Transverse colon (tissue), 4 donors: ENCODE measurements around a stretch of chr17.

GRCh38 chr17:55763716-55764253 lies 12.9 kb downstream of the PCTP start:
- PRO-cap: unidirectional peak, minus-strand start at chr17:55763964
- RAMPAGE, long total RNA, 4 experiments: no peak in any of the 4 experiments

DNA sequence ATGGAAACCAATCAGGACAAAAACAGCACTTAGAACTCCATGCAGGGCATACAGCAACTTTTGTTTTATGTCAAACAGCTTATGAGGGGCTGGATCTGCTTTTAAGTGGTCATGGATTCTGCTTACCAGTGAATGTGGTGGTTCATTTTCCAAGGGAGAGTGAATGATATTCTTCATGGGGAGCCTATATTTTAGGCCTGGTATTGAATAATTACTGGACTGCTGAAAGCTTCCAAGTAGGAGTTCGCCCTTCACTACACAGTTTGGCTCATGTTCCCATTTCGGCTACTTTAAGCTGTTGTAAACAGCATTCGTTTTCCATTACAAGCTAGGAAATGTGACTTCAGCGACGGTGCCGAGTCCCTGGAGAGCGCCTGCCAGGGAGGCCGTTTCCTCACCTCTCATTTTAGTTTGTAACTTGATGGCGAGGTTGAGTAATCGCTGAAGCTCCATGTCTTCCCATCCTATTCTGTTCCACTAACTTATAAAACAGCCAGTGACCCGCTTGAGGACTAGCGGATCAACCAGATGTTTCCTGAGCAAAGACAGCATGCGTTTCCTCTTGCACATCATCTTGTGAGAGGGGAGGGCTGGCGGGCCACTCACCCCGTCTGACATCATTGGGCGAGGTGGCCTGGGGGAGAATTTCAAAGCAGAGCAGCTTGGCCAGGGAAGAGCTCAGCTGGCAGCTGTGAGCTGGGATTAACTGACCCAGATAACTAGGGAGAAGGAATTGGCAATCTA lies 32.8 kb downstream of the PCTP start:
- PRO-cap: no peak
- RAMPAGE, long total RNA, 4 experiments: no peak in any of the 4 experiments

DNA sequence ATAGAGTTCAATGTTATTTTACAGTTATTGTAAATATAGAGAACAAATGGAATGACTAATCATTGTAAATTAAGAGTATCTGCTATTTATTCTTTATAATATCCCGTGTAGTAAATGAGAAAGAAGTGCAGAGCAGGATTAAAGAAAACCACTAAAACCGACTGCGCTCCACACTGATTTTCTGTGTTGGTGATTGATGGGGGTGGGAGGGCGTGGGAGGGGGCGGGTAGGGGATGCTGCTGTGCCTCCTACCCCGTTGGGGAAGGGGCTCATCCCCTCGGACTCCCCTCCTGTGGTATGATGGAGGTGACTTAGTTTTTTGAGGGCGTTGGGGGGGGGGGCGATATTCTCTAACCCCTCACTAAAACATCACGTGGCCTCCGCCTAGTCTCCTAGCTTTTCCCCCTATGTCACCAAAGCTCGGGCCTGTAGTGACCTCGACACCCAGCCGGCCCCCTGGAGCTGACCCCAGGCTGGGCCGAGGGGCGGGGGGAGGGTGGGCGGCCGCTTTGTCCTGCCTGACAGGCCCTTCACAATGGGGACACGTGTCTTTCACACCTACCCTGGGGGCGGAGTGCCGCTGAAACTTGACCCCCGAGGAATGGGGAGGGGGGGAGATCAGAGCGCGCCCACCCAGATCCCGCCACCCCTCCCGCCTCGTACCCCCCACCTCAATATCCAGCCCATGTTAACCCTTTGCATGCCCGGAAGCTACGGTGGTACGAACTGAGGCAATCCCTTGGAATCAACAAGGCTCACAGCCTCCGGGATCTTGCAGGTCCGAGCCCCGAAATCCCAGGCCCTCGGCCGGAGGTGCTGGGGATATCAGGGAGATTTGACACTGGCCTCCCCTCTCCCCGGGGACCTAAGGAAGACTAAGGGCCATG lies 2.2 kb downstream of the NOG start:
- PRO-cap: no peak
- RAMPAGE, long total RNA, 4 experiments: no peak in any of the 4 experiments

GRCh38 chr17:56602382-56603022 lies 9.0 kb downstream of the NOG start:
- PRO-cap: no peak
- RAMPAGE, long total RNA, 4 experiments: no peak in any of the 4 experiments

DNA sequence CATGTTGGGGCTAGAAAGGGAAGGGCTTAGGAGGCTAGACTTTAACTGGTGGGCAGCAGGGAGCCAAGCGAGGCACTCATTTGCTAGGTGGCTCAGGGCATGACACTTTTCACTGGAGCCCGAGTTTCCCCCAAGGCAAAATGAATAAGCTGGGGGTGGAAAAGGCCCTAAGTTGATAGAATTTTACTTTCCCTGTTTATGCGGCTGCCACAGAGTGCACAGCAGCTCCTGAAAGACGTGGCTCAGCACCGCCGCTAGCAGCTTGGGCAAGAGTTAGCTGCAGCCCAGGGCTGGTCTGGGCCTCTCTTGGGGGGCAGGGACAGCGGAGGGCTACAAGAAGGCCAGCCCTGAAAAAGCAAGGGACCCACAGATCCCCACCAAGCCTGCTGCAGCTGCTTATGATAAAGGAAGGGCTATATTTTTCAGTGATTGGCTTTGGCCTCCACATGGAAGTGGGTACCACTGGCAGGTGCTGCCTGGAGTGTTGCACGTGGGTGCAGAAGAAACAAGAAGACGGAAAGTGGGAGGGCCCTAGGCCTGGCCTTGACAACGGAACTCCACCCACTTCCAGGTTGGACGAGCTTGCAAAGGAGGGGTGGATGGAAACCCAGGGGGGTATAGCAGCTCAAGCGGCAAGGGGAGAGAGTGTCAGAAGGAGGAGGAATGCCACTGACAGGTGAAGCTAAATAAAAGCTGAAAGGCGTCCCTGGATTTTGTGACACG lies 20.5 kb downstream of the TRIM25 start:
- PRO-cap: no peak
- RAMPAGE, long total RNA, 4 experiments: start-site peak on the minus strand in 1 of 4 experiments, centred at position 267 of the sequence, 6 reads per replicate

DNA sequence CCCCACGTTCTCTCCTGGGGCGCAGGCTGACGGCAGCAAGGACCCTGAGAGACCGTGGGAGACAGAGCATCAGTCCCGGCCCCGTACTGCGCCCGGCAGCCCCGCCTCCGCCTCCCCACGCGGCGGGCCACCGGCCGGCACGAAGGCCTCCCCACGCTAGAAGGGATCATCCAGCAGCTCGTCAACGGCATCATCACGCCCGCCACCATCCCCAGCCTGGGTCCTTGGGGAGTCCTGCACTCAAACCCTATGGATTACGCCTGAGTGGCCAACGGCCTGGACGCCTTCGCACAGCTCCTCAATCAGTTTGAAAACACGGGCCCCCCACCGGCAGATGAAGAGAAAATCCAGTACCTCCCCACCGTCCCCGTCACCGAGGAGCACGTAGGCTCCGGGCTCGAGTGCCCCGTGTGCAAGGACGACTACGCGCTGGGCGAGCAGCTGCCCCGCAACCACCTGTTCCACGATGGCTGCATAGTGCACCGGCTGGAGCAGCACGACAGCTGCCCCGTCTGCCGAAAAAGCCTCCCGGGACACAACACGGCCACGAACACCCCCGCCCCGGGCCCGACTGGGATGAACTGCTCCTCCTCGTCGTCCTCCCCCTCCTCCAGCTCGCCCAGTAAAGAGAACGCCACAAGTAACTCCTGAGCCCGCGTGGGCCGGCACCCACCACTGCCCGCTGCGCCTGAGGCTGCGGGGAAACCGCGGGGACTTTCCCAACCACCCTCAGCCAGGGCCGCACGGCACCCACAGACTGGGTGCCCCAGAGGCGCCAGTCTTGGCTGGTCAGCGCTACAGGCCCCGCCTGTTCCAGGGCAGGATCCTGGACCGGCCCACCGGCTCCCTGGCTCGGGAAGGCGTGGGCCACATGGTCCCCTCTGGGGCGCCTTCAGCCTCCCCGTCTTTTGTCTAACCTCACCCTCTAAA lies 39.0 kb upstream of the AKAP1 start:
- PRO-cap: bidirectional peak, plus-strand start at position 778 of the sequence, minus-strand start at position 759 of the sequence
- RAMPAGE, long total RNA, 4 experiments: no peak in any of the 4 experiments

DNA sequence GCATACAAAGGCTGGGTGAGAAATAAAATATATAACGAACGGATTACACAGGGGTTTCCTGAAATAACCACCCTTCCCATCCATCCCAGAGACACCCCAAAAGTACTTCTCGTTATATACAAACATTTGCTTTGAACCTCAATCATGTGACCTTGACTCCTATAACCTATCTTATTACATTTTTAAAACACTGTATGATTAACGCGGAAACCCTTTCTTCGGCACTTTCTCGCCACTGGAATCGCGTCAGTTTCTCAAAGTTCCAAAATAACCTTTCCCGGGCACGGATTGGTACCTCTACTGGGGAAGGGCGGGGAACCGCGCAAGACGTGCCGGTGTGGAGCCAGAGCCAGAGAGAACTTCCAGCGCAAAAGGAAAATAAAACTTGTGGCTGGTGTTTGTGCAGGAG lies 813 bp upstream of the MSI2 start:
- PRO-cap: unidirectional peak, plus-strand start at position 300 of the sequence
- RAMPAGE, long total RNA, 4 experiments: no peak in any of the 4 experiments

DNA sequence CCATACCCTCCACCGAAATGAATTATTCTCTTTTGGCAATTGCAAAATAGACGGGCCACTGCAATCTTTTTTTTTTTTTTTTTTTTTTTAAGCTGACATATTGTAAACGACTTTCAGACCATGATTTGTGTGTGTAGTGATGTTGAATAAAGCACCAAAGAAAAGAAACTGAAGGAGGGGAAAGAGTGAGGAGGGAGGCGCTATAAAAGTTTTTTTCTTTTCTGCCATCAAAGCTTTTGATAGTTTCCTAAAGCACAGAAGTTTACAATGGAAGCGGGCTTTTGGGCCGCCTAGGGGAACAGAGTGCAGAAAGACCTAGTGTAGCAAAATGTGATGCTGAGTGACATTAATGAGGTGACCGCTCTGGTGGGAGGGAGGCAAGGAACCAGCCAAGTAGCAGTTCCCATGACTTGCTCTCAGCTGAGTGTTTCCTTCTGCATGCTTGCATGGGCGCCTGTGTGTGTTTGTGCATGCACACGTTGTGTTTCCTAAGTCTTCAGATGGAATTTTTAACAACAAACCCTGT lies 15.4 kb downstream of the MSI2 start:
- PRO-cap: no peak
- RAMPAGE, long total RNA, 4 experiments: no peak in any of the 4 experiments

GRCh38 chr17:57278717-57279434 lies 22.6 kb downstream of the MSI2 start:
- PRO-cap: no peak
- RAMPAGE, long total RNA, 4 experiments: no peak in any of the 4 experiments

GRCh38 chr17:57284466-57284901 lies 28.2 kb downstream of the MSI2 start:
- PRO-cap: no peak
- RAMPAGE, long total RNA, 4 experiments: start-site peak on the plus strand in 1 of 4 experiments, at chr17:57284262-57284882 at its widest, 10 reads per replicate

GRCh38 chr17:57534829-57536065 lies 209.9 kb downstream of the CCDC182 start:
- PRO-cap: no peak
- RAMPAGE, long total RNA, 4 experiments: no peak in any of the 4 experiments

GRCh38 chr17:57557641-57558765 lies 187.1 kb downstream of the CCDC182 start:
- PRO-cap: no peak
- RAMPAGE, long total RNA, 4 experiments: no peak in any of the 4 experiments

- PRO-cap: no peak
- RAMPAGE, long total RNA, 4 experiments: no peak in any of the 4 experiments
Observed at GRCh38 chr17:57665100-57665536, 80.0 kb downstream of the CCDC182 start.

DNA sequence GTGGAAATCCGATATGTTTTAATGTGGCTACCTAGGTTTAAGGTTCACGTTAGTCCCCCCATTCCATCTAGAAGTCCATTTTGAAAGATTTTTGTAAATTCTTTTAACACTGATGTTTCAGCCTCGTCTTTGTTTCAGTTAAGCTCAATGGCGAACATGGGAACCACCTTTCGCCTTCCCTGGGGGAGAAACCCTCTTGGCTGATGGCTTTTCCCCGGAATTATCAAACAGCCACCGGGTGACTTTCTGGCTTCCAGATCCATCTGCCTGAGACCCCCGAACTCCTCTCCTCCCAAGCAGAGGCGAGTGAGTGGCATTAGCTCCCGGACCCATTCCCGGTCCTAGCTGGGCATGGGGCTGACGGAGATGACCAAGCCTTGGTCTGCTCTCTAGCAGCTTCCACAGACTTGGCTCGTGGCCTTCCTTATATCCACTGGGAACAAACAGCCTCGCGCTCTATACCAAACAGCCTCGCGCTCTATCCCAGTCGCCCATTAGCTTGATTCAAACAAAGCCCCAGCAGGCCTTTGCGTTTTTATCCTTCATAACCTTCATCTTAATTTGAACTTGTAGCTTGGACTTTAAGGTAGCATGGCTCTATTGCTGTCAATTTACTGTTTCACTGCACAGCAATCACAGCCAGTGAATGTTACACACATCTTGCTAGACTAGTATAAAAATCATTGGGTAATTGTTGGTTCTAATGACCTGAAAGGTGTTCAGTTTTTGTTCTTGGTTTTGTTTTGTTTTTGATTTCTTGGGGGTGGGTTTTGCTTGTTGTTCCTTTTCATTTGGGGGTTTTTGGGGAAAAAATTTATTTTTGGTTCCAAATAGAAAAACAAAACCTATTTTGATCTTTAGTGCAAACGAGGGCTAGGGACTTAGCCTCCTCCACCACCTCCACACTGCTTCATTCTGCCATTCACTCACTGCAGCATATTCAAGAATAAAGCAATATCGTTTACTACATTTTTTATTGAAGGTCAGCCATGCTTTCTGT lies 62.2 kb downstream of the CCDC182 start:
- PRO-cap: no peak
- RAMPAGE, long total RNA, 4 experiments: no peak in any of the 4 experiments

GRCh38 chr17:57685262-57686006 lies 59.7 kb downstream of the CCDC182 start:
- PRO-cap: no peak
- RAMPAGE, long total RNA, 4 experiments: no peak in any of the 4 experiments

- PRO-cap: no peak
- RAMPAGE, long total RNA, 4 experiments: no peak in any of the 4 experiments
Observed at GRCh38 chr17:57783052-57783824, 38.1 kb upstream of the CCDC182 start.

- PRO-cap: no peak
- RAMPAGE, long total RNA, 4 experiments: no peak in any of the 4 experiments
Observed at GRCh38 chr17:57785002-57785605, 40.0 kb upstream of the CCDC182 start.

DNA sequence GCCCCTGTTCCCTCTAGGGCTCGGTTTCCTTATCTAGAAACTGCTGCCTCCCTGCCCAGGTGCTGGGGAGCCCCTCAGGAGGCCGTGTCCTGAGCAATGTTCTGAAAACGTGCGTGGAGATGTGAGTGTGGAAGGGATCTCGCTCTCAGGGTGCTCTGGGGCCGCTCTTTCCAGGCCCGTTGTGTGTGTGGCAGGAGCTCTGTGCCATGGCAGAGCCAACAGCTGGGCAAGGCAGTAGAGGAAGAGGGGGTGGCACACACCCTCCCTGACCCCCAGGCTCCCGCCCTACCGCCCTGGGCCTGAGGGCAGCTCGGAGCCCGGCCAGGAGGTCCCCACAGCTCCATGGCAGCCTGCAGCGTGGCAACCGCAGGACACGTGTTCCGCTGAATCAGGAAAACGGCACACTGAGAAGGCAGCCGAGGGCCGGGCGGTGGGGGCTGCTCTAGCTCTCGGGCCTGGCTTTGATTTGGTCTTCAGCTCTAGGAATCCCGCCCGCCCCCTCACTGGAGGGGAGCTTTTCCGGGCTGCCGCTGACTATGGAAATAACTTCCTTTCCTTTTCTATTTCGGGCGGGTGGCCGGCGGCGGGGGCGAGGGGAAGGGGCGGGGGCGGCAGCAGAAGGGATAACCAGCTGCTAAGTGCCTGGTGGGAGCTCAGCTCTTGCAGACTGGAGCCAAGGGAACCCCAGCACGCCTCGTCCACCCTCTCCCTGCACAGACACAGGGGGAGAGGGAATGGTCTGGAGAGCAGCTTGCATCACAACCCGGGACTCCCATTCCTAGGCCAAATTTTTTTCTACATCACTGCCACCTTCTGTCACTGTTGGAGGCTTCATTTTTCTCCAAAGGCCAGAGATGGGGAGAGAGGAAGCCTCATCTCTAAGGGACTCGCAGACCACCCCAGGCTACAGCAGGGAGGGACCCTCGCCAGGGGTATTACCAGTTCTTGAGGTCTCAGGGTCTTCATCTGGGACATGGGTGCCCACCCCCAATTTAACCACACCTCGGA lies 24.7 kb upstream of the MRPS23 start:
- PRO-cap: bidirectional peak, plus-strand start at position 665 of the sequence, minus-strand start at position 382 of the sequence
- RAMPAGE, long total RNA, 4 experiments: no peak in any of the 4 experiments

DNA sequence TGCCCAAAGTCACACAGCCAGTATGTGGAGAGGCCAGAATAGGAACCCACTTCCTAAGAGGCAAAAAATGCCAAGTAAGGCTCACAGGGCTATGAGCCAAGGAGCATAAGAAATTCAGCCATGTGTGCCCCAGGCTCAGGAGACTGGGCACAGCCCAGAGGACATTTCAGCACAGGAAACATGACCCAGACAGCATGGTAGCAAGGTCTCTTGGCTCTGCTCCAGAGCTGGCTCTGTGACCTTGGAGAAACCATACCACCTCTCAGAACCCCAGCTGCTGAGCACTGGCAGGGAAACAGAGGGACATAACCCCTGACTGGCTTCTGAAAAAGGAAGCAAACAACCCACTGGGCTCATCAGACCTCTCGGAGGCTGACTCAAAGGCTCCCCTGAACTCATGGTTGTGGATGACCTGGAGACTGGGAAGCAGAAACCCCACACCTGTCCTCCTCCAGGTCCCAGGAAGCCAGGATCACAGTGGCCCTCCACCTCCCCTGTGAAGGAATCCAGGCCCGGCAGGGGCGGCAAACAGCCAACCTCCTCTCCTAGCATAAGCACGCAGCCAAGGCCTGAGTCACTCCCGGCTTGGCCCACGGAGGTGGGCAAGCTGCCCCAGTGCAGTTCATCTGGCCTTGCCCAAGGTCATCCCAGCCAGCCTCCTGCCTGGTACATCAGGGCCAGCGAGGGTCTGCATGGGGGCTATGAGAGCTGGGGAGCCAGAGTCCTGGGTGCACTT lies 40.5 kb upstream of the MRPS23 start:
- PRO-cap: no peak
- RAMPAGE, long total RNA, 4 experiments: no peak in any of the 4 experiments

DNA sequence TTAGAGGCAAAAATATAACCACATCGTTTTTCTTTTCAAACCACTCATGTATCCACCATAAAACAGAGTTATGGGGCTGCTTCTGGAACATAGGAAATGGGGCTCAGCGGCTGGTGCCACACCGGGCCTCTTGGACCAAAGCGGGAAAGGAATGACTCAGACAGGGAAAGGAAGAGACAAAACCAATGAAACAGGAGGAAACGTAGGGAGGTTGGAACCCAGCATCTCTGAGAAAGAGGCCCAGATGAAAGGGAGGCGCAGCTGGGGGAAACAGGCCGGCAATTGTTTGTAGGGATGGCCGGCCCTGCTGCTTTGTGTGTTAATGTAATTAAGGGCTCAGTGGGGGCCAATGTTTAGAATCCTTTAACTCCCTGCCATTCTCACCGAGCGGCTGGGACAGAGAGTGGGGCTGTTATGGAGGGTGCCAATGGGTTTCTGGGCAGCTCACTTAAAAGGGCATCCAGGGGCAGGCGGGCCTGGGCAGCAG lies 28.4 kb downstream of the CUEDC1 start:
- PRO-cap: no peak
- RAMPAGE, long total RNA, 4 experiments: no peak in any of the 4 experiments